Natural killer cell (primary cell): ENCODE data around the gene PRDM11.

GRCh38 chr11:44978440-44979554, 28.1 kb upstream of the TP53I11 start:
- PRO-cap: no peak

DNA sequence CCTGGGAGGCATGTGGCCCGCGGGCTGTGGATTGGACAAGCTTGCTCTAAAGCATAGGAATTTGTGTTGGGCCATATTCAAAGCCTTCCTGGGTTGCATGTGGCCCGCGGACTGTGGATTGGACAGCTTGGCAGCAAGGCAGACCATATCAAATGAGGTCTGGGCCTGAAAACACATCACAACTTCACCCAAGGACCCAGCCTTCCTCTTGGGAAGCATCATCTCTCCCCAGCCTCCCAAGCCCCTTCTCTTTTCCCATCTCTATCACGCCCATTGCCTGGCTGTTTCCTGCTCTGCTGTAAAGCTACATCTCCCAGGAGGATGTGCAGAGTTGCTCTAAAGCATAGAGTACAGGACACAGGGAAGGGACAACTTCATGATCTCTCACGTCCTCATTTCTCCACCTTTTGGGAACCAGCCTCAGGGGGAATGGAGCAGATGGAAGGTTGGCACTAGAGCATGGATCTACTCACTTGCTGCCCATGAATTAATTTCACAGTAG, 77.8 kb upstream of the TP53I11 start:
- PRO-cap: no peak

DNA sequence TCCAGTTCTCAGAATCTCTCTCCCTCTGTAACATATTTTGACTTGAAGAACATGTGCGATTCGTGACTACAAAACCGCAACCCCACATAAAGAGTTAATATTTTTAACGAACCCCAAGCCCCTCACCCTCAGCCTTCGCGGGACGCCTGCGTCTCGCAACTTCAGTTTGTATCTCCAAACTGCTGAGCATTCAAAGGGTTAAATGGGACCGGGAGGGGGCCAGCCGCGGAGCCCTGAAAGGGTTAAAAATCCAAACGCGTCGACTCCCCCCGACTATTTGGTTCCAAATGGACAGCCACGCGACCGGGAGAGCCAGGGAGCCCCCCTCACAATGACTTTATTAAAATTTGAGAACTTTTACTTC, 460 bp upstream of the PRDM11 start:
- PRO-cap: no peak

DNA sequence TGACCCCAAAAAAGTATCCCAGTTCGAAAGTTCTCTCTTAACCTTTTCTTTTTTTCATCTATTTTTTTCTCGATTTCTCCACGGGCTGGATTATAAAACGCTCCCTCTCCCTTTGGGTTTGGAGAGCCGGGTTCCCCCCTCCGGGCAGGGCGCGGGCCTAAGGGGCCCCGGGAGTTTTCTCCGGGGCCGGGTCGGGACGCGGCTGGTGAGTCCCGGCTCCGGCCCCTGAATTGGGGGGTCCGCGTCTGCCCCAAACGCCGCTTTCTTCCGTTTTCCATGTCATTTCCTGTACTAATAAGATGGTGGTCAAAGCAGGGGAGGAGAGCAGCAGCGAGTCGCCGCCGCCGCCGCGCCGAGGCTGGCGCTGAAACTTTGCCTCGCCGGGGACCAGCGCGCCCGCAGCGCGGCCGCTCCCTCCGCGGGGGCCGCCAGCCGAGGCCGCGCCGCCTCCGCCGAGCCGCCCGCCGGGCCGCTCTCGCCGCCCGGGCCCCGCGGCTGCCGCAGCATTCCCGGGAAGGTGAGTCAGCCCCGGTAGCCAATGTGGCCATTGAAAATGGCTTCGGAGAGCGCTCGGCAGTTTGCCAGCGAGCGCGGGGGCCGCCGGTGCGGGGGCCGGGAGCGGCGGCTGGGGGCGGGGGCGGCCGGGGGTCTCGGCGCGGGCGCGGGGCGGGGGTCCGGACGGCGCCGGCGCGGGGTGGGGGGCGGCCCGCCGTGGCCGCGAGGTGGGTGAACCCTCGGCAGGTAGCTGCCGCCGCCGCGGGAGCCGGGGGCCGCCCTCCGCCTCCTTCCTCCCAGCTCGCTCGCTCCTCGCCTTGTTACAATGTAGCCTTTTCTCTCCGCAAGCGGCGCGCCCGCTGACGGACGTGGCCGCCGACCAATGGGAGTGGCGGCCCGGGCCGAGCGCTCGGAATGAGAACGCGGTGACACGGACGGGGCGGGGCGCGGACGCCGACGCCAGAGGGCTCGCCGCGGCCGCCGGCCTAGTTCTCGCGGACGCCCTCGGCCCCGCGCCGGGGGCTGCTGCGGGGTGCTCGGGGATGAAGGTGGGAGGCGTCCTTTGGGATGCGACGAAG, at the start of gene PRDM11:
Gene PRDM11 (plus strand): TSS at position 279 of the 1,073 bp plus-strand sequence.
- PRO-cap: bidirectional peak, plus-strand start at position 368 of the sequence, minus-strand start at position 293 of the sequence; bidirectional peak, plus-strand start at position 576 of the sequence, minus-strand start at position 549 of the sequence; bidirectional peak, plus-strand start at position 981 of the sequence, minus-strand start at position 822 of the sequence

DNA sequence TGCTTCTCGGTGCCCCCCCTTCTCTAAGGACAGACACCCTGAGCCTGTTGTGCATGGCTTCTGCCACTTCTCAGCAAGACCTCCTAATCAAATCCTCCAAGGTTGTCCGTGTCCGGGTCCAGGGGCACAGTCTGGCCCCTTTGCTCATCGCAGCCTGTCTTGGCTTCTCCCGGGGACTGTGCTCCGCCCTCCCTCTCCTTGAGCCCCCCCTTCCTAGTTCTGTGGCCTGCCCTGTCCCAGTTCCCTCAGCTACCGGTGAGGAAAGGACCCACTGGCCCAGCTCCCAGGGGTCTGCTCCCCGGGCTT, 12.3 kb downstream of the PRDM11 start:
- PRO-cap: no peak

DNA sequence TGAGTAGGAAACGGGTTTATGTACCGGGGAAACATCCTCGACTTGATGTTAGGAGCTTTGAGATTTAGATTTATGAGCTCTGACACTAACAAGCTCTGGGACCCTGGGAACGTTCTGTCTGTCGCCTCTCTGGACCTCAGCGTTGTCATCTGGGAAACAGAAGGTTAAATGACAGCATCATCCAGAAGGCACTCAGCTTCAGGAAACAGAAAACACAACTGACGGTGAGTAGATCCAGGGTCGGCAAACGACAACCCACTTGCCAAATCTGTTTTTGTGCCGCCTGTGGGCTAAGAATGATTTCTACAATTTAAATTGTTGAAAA, 46.9 kb upstream of the SYT13 start:
- PRO-cap: no peak

DNA sequence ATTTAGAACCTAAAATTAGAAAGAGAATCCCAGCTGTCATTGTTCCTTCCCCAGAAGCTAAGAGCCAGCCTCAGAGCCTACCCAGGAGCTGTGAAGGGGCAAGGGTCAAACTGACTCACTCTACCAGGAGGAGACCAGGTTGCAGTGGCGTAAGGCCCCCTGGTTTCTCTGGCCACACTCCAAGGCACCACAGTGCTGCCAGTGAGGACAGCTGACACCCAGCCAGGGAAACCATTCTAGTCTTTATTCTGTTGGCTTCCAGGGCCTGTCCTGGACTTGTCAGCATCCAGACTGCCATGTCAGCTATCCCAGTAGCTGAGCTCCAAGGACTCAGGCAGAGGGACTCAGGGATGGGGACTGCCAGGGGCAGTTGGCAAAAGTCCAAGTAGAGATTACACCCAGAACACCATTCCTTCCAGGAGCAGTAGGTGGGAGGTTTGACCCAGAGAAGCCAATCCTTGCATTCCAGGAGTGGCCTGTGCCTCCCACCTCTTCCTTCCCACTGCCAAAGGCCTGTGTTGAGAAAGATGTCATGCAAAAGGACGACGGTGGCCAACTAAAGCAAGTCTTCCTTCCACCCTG, 3.7 kb upstream of the MAPK8IP1 start:
- PRO-cap: no peak

- PRO-cap: no peak
These were observed 10.6 kb downstream of the FREY1 start for GRCh38 chr11:45896311-45896963.

- PRO-cap: no peak
These were observed 1.7 kb upstream of the FREY1 start for GRCh38 chr11:45908739-45909276.

GRCh38 chr11:46016468-46016995, 94.1 kb downstream of the LARGE2 start:
- PRO-cap: no peak

DNA sequence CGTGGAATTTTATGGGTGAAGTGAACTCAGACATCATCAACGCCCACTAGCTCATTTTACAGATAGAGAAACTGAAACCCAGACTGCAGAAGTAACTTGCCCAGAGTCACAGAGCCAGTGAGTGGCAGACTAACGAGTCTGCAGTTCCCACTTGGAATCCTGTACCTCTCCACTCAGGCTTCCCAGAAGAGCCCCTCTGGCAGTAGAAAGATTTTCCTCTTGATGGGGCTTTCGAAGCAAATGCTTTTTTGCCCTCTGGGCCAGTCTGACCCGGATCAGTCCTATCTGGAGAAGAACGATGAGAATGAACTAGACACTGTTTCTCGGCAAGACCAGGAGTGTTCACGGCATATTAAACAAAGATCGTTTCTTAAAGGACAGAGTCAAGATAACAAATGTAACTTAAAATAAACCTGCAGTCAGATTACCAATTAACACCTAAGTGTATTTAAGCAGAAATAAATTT, 61.3 kb upstream of the CREB3L1 start:
- PRO-cap: no peak

GRCh38 chr11:46277802-46278199, 339 bp downstream of the CREB3L1 start:
- PRO-cap: no peak

- PRO-cap: no peak
These were observed 27.2 kb upstream of the DGKZ start for GRCh38 chr11:46320081-46320539.

- PRO-cap: no peak
These were observed 16.4 kb downstream of the DGKZ start for GRCh38 chr11:46363565-46364175.

DNA sequence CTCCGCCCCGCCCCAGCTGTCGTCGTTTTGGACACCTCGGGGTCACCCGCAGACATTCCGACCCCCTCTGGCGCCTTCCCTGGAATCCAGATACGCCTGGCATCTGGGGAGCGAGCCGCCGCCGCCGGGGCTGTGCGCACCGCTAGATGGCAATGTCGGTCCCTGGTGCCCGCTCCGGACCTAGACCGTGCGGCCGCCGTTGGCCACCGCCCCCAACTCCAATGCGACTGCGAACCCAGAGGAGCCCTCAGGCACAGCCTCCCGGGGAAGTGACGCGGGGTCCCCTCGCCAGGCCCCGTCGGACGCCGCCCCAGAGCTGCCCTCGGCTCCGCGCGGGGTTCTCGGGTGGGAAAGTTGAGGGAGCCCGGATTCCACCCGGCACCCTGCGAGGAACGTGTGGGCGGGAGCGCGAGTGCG, 2.1 kb downstream of the CHRM4 start:
- PRO-cap: no peak

- PRO-cap: no peak
These were observed 5.9 kb upstream of the CHRM4 start for GRCh38 chr11:46397331-46397985.

GRCh38 chr11:46582043-46582734, 11.6 kb downstream of the AMBRA1 start:
- PRO-cap: no peak

- PRO-cap: no peak
These were observed 29.5 kb downstream of the ARHGAP1 start for GRCh38 chr11:46670997-46671310.

DNA sequence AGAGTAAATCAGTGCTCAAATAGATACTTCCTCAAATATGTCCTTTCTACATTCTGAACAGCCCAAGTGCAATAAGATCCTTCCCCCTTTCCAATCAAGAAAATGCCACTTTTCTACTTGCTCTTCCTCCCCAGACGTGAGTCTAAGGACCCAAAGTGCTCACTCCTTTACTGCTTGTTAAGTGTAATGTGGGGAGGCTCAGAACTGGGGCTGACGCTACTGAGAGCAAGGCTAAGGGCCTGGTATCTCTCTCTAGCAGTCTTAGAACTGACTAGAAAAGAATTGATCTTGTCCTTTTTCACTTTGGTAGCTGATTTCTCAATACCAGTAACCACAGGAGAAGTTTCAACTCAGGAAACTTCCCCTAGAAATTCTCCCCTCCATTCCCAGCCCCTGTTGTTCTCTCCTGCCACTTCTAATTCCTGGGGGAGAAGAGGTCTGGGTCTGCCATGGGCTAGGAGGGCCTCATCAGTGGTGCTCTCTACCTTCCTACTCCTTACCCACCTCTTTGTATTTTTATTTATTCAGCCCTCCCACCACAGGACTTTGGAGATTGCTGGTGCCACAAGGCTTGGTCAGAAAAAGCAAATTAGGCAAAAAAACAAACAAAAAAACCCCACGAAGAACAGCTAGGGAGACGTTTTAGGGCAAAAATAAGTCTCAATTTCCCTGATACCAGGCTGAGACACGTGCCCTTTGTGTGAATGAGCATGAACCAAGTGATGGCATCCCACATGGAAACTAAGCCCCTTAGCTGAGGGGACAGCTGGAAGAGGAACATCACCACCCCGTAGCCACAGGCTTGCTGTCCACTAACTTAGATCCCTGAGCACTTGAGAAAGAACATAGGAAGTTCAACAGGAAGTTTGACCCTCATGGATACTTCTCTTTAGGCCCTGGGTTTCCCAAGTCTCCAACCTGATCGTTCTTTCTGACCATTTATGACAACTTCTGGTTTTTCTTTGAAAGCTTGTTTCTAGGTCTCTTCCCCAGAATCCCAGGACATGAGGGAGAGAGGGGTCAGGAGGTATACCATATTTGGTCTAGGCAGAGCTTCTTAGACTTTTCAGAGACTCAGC, 11.3 kb upstream of the CKAP5 start:
- PRO-cap: no peak

DNA sequence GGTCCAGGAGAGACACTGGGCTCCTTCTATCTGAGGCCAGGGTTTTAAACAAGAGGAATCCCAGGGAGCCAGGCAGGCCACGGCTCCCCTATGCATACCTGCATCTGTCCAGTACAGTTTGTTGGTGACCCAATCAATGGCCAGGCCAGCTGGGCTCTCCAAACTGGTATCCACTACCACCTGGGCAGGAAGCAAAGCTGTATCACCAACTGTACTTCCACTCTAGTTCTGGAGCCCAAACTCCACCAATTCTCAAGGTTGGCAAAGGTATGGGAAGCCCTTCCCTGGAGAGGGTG, 32.4 kb downstream of the LRP4 start:
- PRO-cap: no peak